Skin of body (tissue), 2 donors: ENCODE results near the gene CLASP1.

DNA sequence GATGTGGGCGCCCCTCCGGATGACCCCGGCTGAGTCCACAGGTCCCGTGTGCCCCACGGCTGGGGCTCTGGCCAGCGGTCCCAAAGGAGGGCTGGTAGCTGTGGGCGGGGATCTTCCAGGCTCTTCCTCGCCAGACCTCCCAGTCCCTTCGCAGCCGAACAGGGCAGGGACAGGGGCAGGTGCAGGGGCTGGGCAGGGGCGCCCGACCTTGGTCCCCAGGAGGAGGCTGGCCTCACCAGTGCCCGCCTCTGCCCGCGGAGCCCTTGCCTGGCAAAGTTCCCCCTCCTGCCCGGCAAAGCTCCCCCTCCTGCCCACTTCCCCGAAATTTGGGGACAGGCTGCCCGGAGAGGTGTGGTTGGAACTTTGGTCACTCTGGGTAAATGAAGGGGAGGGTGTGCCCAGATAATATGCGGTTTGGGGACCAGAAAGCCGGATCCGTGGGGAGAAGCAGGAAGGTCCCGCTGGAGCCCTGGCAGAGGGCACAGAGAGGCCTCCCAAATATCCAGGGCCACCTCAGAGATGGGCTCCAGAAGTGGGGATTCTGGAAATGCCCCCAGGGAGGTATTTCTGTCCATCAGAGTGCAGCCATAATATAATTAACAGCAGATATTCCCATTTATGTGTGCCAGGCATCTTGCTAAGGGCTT, 674 bp downstream of the STEAP3 start:
- RAMPAGE, long total RNA, result no peak

DNA sequence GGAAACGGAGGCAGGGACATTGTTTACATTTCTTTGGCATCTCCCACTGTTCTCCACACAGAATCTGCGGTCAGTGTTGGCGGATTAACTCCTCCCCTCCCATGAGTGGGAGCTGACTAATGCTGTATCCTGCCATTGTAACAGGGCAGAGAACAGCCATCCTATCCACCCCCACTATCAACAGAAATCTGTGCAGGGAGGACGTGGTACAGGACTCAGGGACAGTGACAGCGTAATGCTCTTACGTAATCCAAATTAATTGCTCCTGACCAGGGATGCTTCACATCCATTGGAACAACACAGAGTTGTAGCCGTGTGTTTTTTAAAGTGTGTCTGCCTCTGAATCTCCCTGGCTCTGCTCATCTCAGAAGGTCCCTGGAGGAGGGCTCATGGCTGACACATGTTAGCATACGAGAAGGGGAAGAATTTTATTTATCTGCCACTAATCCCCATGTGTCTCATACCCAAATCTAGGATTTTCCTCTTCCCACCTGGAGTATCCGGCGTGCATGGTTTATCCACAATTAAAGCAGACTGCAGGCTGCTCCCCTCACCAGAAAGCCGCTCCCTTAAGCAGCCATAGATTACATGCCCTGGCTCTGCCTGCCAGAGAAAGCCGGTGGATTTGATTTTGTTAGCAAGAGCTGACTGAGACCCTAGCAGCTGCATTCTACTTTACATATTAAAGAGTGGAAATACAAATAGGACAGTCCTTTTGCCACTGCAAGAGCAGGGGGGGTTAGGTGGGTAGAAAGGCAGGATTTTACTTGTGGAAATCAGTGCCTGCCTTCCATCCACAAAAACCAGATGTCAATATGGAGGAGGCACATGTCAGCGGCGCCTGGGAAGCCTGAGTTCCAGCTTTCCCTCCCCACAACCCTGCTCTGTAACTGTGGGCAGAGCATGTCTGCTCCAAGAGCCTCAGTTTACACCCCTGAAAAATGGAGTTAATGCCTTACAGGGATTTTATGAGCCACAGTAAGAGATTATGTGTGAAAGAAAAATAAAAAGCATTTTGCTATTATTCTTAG, 32.6 kb downstream of the STEAP3 start:
- RAMPAGE, long total RNA, result no peak

GRCh38 chr2:119349327-119349839, 17.3 kb downstream of the C2orf76 start:
- RAMPAGE, long total RNA, result no peak

GRCh38 chr2:119370790-119371607, 4.2 kb downstream of the DBI start:
- RAMPAGE, long total RNA, result no peak

DNA sequence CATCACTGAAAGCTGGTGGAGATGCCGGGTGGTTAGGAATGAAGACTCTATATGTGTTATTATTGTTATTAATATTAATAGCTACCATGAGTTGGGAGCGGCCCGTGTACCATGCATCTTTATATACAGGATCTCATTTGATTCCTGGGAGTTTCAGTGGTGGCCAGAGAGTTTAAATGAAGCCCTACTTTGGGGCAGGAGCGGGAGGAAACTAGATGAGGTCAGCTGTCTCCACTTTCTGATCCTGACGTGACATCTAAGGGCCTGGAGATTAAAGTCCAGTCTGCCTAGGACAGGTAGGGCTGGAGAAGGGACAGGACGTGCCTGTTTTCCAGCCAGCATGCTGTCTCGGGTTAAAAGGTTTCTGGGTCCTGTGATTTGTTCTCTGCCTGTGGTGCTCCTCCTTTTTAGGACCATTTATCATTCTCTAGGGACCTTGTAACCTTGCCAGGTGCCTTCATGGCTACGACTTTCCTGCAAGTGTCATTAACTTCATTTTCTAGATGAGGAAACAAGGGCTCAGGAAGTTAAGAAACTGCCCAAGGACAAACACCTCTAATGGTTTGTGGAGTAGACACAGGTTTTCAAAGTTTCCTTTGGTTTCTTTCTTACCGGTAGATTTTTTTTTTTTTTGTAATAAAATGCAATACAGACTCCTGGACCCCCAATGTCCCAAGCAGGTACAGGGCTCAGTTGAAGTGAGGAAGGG, 2.3 kb downstream of the TMEM37 start:
- RAMPAGE, long total RNA, result no peak

DNA sequence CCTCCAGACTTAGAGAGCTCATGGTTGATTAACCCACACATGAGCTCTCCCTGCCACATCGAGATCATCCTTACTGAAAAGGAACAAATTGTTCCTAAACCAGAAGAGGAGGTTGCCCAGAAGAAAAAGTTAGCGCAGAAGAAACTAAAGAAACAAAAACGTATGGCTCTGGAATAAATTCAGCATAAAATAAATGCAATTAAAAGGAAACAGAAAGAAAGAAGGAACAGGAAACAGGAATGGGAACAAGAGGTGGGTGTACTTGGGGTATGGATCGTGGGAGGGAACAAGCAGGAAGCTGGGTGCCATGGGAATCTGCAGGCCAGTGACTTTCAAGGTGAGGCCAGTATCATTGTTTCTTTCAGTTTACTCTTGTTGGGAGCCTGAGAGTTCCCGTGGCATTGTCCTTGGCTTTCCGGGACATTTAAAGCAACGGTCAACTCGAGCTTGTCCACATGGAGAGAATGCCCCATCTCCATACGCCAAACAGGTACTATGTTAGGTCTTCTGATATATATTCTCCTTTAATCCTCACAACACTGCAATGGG, 21.1 kb downstream of the TMEM177 start:
- RAMPAGE, long total RNA, result no peak

- RAMPAGE, long total RNA, result no peak
Observed at GRCh38 chr2:120312707-120313564, 33.0 kb upstream of the INHBB start.

- RAMPAGE, long total RNA, result no peak
Observed at GRCh38 chr2:120541255-120542123, 194.2 kb upstream of the GLI2 start.

DNA sequence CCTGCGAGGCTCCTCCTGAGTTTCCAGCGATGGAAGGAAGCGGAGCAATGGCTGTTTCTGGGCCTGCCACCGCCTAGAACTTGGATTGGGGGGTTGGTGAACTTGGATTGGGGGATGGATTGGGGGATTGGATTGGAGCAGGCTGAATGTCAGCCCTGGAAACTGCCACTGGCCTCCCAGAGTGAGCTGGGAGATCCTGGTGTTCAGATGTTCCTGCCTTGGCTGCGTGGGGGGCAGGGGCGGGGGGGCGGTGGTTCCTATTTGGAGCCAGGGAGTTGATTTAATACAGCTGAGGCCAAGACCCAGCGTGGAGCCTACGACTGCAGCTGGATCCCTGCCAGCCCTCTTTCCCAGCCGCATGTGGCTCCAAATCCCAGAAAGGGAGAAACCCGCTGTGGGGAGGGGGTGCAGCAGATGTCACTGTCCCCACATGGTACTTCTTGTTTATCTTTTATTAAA, 111.9 kb downstream of the GLI2 start:
- RAMPAGE, long total RNA, result no peak

GRCh38 chr2:121186178-121186621, 98.8 kb downstream of the TFCP2L1 start:
- RAMPAGE, long total RNA, result no peak

DNA sequence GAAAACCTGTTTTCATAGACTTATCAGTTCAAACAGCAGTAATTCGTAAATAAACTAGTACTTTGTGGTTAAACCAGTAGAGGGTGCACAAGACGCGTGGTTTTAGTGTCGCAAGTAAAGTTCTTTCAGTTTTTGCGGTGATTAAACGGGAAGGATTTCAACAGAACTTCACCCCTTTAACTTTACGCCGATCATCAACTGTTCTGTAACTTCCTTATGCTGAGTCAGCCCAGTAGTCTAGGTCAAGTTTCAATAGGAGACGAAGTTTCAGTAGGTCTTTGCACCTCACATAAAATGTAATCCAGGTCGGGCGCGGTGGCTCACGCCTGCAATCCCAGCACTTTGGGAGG, 118.3 kb downstream of the CLASP1 start:
- RAMPAGE, long total RNA, result no peak

GRCh38 chr2:121596208-121597098, 52.8 kb downstream of the CLASP1 start:
- RAMPAGE, long total RNA, result no peak

DNA sequence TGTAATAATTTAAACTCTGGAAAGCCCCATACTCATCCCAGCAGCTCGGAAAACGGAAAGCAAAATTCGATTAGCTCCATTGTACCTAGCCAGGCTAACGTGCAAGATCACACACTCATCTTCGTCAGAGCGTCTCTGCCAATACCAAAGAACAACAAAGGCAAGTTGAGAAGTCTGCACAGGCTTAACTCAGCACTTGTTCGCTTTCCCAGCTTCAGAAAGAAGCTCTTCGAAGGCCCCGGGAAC, 790 bp downstream of the CLASP1 start:
- RAMPAGE, long total RNA, result no peak

- RAMPAGE, long total RNA, result no peak
Observed at GRCh38 chr2:121648795-121649825, at the start of gene CLASP1. Gene CLASP1, minus strand, starts transcription at chr2:121649462.

- RAMPAGE, long total RNA, result no peak
Observed at GRCh38 chr2:121653087-121654204, 4.2 kb upstream of the CLASP1 start.

- RAMPAGE, long total RNA, result no peak
Observed at GRCh38 chr2:121903005-121903546, 147.6 kb downstream of the TSN start.

- RAMPAGE, long total RNA, result no peak
Observed at GRCh38 chr2:124021103-124021515, 4.0 kb upstream of the CNTNAP5 start.

DNA sequence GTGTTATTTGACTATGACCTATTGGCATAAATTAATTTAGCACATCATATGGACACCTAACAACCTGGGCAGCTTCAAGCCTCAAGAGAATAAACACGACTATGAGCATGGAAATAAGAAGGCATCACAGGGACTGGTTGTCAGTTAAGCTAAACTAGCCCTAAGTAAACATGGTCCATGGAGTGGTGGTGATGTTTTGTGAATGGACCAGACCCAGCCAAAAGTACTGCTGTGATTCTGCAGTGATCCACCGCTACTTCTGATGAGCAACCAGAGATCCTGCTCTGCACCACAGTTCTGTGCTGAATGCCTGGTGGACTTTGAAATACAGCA, 960.7 kb upstream of the GYPC start:
- RAMPAGE, long total RNA, result no peak

- RAMPAGE, long total RNA, result no peak
Observed at GRCh38 chr2:126247666-126248093, 408.3 kb upstream of the GYPC start.

DNA sequence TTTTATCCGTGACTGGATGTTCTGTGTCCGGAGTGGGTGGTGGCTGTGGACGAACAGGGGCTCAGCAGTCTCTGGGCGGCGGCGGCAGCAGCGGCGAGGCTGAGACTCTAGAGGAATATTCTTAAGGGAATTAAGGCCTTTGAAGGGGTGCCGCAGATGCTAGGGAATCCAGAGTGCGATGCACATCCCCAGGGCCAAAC, 97.9 kb upstream of the GYPC start:
- RAMPAGE, long total RNA, result no peak